Vein endothelial cell (primary cell): ENCODE results near the gene RPL17.

GRCh38 chr18:48952900-48953231 lies 2.1 kb upstream of the SMAD7 start:
- CAGE, long polyA plus RNA, result no peak

DNA sequence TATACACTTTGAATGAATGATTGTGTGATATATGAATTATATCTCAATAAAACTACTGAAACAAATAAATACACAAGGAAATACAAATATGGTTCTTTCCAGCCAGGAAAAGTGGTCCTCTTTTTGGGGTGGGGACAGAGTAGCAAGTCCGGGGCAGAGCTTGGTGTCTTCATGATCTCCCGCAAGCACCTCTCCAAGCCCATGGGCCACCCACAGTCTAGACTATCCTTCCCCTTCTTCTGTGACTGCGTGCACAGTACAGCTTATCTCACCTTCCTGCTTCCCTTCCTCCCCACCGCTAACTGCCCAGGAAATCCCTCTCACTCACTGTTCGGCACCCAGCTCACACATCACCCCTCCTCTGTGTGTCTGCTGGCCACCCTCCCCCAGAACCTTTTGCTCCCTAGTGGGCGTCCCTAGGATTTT lies 31.4 kb upstream of the SMAD7 start:
- CAGE, long polyA plus RNA, result no peak

- CAGE, long polyA plus RNA, result start-site peak on the minus strand at chr18:49492423-49492483, 1,995 and 1,882 reads in 2 replicates
Measured at GRCh38 chr18:49491570-49492658, at the start of gene RPL17. Gene RPL17, minus strand, starts transcription at chr18:49492465.

GRCh38 chr18:49618916-49619462 lies 57.1 kb downstream of the LIPG start:
- CAGE, long polyA plus RNA, result no peak

- CAGE, long polyA plus RNA, result no peak
Measured at GRCh38 chr18:49954132-49954567, 140.8 kb upstream of the ACAA2 start.

GRCh38 chr18:50096728-50097211 lies 98.2 kb downstream of the MYO5B start:
- CAGE, long polyA plus RNA, result no peak

DNA sequence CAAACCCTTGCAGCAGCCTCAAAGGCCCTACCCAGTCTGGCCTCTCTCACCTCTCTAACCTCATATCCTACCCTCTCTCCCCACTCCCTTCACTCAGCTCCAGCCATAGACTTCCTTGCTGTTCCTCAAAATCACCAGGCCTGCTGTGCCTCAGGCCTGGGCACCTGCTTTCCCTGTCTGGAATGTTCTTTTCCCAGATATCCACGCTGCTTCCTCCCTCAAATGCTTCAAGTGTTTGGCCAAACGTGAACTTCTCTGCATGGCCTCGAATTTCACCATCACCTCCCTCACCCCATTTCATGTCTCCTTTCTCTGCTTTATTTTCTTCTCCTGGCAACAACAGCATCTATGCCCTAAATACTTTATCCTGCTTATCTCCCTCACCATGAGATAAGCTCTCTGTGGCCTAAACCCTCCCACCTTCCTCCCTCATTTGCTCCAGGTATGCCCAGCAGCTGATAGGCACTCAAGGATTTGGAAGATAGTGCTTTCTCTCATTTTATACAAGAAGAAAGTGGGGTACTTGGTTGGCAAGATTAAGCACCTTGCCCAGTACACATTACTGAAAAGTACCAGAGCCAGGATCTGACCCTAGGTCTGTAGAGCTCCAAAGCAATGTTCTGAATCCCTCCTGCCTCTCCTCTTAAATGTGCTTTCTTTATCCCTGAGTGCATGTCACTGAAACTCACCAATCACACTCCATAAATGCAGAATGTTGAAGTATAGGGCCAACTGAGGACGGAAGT lies 84.8 kb downstream of the MYO5B start:
- CAGE, long polyA plus RNA, result no peak

DNA sequence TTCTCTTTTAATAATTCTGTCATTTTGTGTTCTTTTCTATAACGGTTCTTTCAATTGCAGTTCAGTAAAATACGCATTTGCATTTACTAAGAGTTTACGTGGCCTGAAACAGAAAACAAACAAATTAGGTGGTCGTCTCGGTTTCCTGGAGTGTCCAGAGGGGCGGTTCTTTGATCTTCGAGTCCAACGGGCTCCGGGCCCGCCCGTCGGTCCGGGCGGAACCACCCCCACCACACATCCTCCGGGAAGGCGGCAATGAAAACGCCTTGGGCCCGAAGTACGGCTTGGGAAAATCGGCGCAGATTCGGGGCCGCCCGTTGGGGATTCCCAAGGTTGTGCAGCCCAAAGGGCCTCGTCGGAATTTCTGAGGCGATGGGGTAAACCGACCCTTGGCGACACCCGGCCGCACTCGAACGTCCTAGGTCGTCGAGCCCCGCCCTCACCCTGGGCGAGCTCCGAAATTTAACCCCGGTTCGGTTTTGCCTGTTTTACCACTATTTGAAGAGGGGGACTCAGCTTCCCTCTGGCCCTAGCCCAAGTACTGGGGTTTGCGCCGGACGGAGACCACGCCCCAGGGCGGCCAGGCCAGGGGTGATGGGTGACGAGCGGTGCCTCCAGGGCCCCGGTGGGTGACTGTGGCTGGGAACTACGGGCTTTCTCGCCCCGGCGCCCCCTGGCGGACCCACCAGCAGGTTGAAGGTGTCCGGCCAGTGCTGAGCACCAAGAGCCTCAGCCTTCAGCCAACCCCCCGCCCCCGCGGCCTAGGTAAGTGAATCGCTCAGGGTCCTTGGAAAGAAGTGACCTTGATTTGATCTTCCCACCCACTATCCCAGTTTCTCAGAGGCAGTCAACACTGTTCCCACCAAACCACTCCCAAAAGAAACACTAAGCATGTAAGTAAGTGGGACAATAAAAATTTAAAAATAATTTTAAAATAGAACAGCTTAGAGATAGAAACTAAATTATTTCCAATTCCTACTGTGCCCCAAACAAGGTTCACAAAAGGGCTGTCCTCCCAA lies 2.0 kb upstream of the CFAP53 start:
- CAGE, long polyA plus RNA, result no peak

DNA sequence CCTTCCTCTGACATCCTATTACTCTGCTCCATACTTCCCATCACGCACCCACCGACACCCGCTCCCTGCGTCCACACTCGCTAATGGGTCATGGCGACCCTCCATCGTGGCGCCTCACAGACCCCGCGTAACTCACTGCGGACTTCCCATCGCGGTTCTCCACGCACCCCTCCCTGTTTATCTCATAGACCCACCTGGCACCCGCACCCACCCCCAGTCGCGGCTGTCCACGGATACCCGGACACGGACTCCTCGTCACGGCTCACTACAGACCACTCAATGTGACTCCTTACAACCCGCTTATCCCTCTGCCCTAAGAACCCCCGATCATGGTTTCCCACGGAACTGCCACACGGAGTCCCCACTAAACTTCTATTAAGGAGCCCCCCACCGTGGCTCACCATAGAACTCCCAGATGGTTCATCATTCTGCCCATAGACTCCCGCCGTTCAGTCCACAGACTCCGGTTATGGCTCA lies 432 bp downstream of the CXXC1 start:
- CAGE, long polyA plus RNA, result no peak

- CAGE, long polyA plus RNA, result no peak
Measured at GRCh38 chr18:50559083-50559316, 887 bp upstream of the MAPK4 start.

- CAGE, long polyA plus RNA, result no peak
Measured at GRCh38 chr18:50656894-50657580, 97.2 kb downstream of the MAPK4 start.

- CAGE, long polyA plus RNA, result no peak
Measured at GRCh38 chr18:50748186-50748661, 71.6 kb downstream of the MRO start.

GRCh38 chr18:50878046-50878316 lies 937 bp upstream of the ME2 start:
- CAGE, long polyA plus RNA, result no peak

GRCh38 chr18:51083078-51083777 lies 53.2 kb downstream of the SMAD4 start:
- CAGE, long polyA plus RNA, result no peak

DNA sequence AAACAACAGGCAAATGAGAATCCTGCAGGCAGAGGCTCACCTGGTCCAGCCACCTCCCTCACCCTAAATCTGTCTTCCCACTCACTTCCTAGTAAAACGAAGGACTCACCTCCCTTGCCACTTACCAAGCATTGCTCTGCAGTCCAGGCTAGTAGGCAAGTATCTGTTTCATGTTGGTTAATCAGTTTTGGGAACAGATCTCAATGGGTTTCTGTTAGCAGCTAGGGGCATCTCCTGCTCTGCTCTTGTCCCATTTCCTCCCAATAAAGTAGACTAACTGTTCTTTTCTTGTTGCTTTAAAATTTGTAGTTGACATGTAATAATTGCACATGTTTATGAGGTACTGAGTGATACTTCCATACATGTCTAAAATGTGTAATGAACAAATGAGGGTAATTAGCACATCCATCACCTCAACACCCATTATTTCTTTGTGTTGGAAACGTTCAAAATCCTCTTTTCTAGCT lies 65.6 kb downstream of the MEX3C start:
- CAGE, long polyA plus RNA, result no peak

DNA sequence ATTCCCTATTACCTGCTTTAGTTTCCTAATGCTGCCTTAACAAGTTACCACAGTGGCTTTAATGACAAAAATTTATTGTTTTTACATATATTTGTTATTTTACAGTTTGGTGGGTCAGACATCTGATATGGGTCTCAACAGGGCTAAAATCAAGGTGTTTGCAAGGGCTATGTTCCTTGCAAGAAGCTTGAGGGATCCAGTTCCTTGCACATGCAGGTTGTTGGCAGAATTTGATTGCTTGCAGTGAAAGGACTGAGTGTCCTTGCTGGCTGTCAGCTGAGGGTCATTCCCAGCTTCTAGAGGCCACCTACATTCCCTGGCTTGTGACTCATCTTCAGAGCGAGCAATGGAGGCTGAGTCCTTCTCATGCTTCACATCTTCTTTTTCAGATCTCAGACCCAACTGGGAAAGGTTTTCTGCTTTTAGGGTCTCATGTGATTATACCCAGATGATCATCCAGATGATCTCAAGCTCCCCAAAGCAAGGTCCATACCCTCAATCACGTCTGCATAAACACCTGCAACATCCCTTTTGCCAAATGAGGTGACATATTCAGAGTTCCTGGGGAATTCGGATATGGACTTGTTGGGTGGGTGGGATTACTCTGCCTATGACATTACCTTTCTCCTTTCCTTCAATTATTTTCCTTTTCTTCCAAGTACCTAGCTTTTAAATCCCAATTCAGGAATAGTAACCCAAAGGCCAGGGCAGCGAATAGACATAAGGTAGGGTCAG lies 12.3 kb downstream of the MEX3C start:
- CAGE, long polyA plus RNA, result no peak

GRCh38 chr18:51190929-51191558 lies 6.4 kb downstream of the MEX3C start:
- CAGE, long polyA plus RNA, result no peak

DNA sequence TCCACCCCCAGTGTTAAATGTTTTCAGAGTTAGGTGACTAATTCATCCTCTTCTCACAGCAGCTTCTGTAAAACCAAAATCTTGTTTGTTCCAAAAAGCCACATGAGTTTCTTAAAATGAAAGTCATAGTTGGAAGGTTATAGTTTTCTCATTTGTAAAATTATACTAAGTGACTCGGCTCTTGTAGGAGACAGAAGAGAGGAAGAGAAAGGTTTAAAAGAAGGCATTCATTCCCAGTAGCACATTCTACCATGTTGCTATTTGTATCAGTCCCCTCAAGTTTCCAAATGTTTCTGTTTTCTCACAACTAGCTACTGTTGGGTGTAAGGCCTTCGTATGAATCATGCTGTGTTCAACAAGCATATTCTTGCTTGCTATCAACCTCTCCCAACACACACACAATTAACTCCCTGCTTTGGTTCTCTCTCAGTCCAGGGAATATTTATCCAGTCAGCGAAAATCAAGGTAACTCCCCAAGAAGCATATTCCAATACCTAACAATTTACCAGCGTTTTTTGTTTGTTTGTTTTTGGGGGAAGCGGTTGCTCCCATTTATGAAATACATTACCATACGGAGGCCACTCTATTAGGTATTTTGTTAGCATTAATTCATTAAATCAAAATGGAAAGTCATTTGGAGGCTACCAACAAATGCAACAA lies 75.1 kb downstream of the MBD2 start:
- CAGE, long polyA plus RNA, result no peak

- CAGE, long polyA plus RNA, result no peak
Measured at GRCh38 chr18:54873917-54874320, 45.6 kb downstream of the RAB27B start.

DNA sequence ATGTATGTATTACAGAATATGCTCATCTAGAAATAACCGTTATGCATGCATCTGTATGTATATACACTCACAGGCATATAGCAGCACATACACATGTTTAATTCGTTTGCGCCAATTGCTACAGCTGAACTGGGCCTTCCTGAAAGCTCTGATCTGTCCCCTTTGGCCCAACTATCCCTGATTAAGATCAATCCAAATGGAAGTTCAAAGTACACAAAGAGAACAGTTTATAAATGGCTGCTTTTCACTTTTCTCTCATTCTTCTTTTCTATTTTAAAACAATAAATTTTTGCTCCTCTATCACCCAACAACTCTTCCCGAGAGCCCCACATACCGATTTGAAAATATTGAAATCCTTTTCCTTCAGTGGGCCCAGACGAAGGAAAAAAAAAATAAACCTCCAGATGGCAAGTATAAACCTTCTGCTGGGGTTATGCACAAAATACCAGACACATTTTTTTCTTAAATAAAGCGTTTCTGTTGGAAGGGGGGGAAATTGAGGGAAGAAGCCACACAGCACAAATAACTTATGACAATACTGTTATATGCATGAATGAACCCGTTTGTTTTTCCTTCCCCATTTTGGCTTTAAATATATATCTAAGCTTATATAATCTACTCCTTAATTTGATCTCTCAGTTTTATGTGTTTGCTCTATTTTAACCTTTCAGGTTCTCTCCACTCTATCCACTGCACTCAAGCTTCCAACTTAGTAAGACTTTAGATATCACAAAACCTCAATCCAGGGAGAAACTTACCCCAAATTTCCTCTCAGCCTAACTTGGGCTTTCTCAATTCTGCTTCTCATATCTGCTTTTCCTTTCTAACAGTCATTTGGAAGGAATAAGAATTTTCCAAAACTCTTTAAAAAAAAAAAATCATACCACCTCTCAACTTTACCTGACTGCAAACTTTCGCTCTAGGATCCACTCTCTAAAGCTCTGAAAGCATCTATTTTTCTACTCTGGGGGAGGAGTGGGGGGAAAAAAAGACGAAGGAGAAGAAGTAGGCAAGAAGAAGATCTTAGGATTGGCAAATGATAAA lies 267.2 kb downstream of the TCF4 start:
- CAGE, long polyA plus RNA, result no peak